Subcutaneous adipose tissue (tissue), 3 donors: ENCODE measurements around a stretch of chr13.

DNA sequence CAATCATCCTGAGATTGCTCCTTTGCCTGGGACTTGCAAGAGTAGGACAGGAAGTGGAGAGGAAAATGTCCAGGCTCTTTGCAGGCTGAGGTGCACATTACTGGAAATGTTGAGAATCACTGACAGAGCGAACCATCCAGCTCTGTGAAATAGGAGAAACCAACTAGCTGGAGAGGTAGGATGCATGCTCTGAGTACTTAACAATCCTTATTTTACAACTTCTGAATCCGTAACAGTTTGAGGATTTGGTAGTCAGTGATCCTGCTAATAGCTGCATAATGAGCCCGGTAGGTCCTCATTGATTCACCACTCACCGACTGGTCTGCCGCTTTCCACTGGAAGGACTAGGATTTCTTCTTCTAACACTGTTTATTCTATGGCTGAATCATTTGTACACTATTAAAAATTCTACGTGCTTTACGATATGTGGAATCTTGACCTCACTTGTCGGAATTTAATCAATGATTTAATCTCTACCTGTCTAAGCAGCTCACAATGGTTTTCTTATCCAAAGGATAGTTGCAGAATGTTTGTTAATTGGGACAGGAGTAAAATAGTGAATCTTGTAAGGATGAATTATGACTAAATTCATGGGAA is 33.9 kb downstream of the SPATA13 start:
- PRO-cap: no peak
- RAMPAGE, long total RNA, 3 experiments: no peak in any of the 3 experiments

- PRO-cap: unidirectional peak, plus-strand start at chr13:24215987
- RAMPAGE, long total RNA, 3 experiments: no peak in any of the 3 experiments
Measured at GRCh38 chr13:24215542-24216390, 55.2 kb downstream of the SPATA13 start.

- PRO-cap: no peak
- RAMPAGE, long total RNA, 3 experiments: no peak in any of the 3 experiments
Measured at GRCh38 chr13:24223770-24224295, 63.3 kb downstream of the SPATA13 start.

DNA sequence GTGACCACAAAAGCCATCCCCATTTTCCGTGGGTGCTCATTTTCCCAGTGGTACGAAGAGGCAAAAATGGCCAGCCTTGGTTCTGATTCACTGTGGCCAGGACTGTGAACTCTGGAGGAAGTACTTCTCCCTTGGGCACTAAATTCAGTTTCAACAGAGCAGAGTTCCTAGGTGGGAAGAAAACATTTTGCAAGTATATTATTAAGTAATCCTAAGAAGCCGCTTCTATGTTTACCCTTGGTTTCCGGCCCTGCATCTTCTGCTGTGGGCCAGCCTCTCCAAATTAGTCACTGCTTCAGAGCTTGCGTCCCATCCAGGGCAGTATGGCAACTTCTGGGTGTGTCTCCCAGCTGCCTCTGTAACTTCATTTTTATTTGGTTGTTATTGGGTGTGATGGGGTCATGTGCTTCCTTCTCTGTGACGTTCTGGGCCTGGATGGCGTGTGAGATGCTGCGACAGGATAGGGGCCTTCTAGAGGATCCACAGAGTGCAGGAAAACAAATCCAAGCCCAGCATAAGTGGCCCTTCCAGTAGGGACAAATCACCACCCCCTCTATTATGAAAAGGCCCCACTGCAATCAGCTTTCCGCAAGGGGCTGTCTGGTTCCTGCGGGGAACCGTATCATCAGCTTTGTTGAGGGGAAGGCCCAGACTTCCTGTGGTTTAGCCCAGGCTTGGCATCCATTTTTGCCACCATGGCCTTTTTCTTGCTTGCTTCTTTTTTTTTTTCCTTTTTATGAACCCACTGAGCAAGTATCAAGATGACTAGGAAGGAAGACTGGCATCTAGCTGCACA is 55.1 kb upstream of the C1QTNF9 start:
- PRO-cap: bidirectional peak, plus-strand start at position 463 of the sequence, minus-strand start at position 106 of the sequence
- RAMPAGE, long total RNA, 3 experiments: no peak in any of the 3 experiments

DNA sequence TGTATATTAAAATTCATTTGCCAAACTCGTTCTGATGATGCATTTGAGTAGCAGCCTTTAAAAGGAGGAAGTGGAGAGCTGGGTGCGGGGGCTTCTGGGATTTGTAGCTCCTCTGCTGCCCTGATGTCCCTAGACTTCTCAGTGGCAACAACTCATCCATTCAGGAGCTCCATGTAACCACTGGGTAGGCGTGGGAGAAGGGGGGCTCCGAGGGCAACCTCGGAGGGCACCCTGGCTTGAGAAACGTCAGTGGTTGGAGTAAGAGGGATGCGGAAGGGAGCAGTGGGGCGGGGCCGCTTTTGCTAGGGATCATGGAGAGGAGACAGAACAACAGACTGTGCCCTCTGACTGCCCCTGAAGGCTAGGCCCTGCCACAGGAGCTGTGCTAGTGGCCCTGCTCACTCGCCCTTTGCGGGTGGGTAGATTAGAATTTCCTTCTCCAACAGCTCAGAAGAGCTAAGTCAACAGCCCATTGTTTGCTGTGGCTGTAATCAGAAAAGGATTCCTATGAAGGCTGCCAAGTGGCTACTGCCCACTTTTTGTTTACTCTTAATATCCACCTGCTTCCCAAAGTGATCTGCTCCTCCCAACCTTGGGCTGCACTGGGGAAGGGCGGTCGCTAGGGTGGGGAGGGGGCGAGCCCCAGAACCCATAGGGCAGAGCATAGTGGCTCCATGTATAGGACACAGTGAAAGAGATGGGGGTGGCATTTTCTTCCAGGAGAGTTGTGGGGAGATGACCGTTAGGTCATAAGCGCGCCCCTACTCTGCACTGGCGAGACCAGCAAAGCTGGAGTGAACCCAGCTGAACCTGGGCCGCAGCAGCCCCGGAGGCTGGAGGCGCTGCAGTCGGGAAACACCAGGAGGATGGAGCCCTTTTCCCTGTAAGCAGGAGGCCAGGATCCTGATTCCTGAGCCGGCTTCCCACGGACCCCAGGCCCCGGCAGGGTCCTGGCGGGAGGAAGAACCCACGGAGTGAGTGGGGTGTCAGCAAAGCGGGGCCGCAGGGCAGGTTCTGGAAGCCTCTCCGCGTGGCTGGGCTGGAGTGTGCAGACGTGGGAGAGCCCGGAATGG is 2.0 kb upstream of the C1QTNF9 start:
- PRO-cap: no peak
- RAMPAGE, long total RNA, 3 experiments: no peak in any of the 3 experiments

DNA sequence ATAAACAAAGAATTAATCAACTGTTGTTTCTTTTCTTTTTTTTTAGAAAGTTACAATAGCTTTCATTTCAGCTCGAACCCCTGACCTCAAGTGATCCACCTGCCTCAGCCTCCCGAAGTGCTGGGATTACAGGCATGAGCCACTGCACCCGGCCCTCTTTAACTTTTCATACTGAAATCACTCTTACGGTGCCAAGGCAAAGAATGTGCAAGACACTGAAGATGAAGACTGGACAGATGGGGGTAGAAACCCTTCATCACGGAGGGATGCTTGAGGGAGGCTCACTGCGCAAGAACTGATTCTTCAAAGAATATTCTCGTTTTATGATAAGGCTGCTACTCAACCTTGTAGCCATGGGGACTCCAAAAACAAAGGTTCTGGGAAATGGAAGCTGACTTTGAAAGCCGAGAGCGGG is 43.1 kb downstream of the PARP4 start:
- PRO-cap: no peak
- RAMPAGE, long total RNA, 3 experiments: no peak in any of the 3 experiments

DNA sequence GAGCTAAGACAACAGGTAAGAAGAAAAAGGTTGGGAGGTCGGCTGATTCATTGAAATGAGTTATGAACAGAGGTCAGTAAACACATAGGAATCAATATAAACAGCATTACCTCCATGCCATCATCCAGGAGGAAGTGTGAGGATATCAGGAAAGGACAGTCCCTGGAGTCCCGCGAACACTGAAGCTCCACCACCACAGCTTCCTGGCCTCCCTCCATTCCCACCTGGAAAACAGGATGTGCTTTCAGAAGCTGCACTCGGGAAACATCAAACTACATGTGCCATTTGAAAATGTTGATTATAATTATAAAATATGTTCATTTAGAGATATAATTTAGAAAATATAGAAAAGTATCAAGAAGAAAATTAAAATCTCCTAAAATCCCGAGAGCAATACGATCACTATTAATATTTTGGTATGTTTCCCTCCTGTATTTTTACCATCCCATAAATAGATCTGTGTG is 14.5 kb downstream of the PARP4 start:
- PRO-cap: no peak
- RAMPAGE, long total RNA, 3 experiments: no peak in any of the 3 experiments

- PRO-cap: no peak
- RAMPAGE, long total RNA, 3 experiments: no peak in any of the 3 experiments
Measured at GRCh38 chr13:24503159-24503656, 9.4 kb downstream of the PARP4 start.

GRCh38 chr13:24746637-24746981 is 17.4 kb upstream of the RNF17 start:
- PRO-cap: no peak
- RAMPAGE, long total RNA, 3 experiments: no peak in any of the 3 experiments

- PRO-cap: no peak
- RAMPAGE, long total RNA, 3 experiments: no peak in any of the 3 experiments
Measured at GRCh38 chr13:25771969-25772352, 279.9 kb downstream of the SHISA2 start.

GRCh38 chr13:25888049-25888756 is 163.6 kb downstream of the SHISA2 start:
- PRO-cap: no peak
- RAMPAGE, long total RNA, 3 experiments: no peak in any of the 3 experiments

- PRO-cap: no peak
- RAMPAGE, long total RNA, 3 experiments: no peak in any of the 3 experiments
Measured at GRCh38 chr13:26018209-26018750, 33.5 kb downstream of the SHISA2 start.

- PRO-cap: no peak
- RAMPAGE, long total RNA, 3 experiments: no peak in any of the 3 experiments
Measured at GRCh38 chr13:26255244-26255669, 1.3 kb downstream of the CDK8 start.

GRCh38 chr13:26424138-26424653 is 133.3 kb upstream of the WASF3 start:
- PRO-cap: no peak
- RAMPAGE, long total RNA, 3 experiments: no peak in any of the 3 experiments

DNA sequence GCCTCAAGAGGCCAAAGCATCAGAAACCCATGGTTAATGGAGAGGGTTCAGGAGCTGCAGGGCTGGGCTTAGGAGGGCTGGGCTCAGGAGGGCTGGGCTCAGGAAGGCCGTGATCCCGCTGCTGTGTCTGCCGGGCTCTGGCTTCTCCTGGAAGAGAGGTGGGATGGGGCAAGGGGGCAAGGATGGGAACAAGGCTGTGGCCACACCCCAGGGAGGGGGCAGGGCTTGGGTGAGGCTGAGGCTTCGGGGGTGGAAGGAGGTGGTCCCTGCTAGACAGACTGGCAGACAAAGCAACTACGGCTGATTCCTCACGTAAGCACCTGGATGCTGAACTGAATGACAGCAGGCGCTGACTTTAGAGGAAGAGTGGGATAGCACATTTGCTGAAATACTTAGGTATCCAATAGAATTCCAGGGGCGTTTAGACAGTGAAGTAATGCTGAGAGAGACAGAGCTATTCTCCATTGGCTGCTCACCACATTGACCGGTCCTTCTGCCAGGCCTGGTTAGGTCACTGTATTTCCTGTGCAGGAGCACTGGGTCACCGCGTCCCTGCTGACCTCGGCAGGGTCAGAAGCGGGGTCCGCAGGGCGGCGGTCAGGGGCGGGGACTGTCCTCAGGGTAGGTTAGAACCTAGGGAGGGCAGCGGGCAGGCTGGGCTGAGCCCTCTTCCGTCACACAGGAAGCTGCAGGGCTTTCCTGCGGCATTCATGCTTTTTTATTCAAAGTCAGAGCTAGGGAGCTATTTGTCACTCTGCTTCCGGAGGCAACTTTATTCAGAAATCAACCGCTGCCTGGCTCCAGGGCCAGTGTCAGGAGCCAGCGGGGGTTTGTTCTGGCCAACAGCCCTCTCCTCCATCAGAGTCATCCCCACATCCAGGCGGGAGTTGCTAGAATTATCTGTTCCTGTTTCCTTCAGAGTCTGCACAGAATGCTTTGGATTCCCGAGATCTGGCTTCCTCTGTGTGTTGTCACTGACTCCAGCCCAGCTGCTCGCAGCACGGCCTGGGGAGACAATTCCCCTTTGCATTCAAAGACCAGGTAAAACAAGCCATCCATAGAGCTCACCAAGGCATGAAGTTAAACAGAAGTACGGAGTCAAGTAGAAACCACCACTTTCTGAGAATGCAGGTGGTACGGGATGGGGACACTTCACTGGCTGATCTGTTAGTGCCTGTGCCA is 81.4 kb upstream of the WASF3 start:
- PRO-cap: no peak
- RAMPAGE, long total RNA, 3 experiments: no peak in any of the 3 experiments

GRCh38 chr13:26482415-26482960 is 75.0 kb upstream of the WASF3 start:
- PRO-cap: no peak
- RAMPAGE, long total RNA, 3 experiments: no peak in any of the 3 experiments

- PRO-cap: no peak
- RAMPAGE, long total RNA, 3 experiments: no peak in any of the 3 experiments
Measured at GRCh38 chr13:27089660-27090383, 81.8 kb downstream of the USP12 start.

- PRO-cap: no peak
- RAMPAGE, long total RNA, 3 experiments: no peak in any of the 3 experiments
Measured at GRCh38 chr13:27099437-27099943, 72.1 kb downstream of the USP12 start.

DNA sequence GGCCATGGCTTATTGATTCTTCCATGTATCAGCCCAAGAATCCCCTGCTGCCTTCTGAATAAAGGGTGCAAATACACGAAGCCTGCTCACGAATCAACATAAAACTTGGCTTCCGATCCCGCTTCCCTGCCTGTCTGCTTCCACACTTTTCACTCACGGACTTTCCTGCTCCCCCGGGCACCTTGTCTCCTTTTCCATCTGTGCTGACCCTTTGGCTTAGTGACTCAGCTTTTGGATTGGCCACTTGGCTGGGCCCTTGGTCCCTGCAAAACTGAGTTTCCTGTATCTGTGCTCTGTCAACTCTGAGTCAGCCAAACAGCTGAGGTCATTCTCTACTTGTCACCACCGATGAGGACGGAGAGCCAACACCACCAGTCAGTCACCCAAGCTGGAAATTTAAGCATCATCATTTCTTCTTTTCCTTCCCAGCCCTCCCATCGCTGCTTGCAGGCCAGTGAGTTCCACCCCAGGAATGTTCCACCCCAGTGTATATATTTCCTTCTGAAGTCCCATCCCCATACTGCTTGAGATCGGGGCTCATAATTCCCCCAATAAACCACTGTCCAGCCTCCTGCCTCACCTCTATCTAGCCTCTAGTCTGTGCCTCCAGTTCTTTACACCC is 11.4 kb upstream of the USP12 start:
- PRO-cap: no peak
- RAMPAGE, long total RNA, 3 experiments: no peak in any of the 3 experiments

DNA sequence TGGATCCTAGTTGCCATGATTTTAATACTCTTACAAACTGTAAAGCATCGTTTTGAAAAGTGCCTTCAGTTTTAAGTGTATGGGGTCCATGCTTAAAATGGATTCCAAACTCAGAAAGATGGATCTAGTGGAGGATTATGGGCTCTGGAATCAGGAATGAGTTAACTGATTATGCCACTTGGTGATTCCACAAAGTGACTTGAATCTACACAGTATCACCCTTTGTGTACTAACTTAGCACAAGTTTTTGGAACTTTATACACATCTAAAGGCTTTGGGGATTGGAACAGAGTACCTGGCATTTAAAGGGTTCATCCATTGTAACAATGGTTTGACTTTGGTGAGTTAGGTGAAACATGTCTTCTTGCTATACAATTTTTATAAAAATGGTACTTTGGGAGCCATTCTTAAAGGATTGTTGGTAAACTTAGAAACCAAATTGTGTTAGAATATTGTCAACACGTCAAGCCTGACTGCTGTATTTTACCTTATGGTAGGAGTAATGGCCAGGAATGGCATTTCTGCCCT is 1.1 kb downstream of the RPL21 start:
- PRO-cap: no peak
- RAMPAGE, long total RNA, 3 experiments: no peak in any of the 3 experiments